Transverse colon (tissue), 4 donors: ENCODE results near the genes TFEB and TOMM6.

- PRO-cap = bidirectional peak, plus-strand start at chr6:41519646, minus-strand start at chr6:41519493
- RAMPAGE, long total RNA, 4 experiments = no peak in any of the 4 experiments
Observed at GRCh38 chr6:41519175-41520637, 26.5 kb upstream of the FOXP4 start.

DNA sequence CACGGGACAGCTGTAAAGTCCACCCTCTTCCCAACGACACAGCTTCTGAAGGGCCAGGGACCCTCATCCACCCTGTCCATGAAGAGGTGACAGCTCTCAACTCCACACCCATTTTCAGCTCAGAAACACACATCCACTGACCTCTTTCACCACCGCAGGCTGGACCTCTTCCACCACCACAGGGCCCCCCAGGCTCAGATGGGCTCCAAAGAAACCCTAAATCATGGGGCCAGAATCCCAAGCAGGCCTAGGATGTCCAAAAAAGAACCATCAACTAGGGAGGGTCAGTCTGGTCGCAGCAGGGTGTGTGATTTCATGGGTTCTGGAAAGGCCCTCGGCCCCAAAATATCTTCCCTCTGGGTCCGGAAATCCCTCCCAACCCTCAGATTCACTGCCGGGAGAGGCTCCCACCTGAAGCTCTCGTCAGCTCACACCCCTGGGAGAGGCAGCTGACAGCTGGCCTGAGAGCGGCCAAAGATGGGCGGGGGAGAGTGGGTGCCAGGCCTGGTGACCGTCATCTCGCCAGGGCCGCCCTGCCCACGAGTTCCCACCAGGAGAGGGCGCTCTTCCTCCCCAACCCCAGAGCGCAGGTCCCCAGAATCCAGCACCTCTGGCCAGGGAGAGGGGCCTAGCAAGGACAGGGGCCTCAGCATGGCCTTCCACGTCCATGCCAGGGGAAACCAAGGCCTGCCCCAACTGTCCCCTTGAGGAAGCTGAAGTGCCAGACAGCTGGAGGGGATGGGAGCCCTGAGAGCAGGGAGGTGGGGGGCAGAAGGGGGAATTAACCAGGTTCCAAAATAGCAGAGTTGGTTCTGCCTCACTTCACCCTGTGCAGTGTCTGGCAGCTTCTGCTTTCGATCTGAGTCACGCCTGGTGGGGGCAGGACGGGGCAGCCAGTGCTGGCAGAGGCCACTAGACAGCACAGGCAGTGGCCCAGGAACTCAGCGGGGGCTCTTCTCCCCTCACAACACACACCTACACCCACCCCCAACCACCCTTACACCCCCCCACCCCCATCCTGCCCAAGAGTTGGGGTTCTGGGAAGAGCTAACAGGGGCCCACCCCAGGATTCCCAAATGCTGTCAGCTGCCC, 29.6 kb downstream of the TFEB start:
- PRO-cap = bidirectional peak, plus-strand start at position 480 of the sequence, minus-strand start at position 438 of the sequence
- RAMPAGE, long total RNA, 4 experiments = start-site peak on the minus strand in 1 of 4 experiments, centred at position 62 of the sequence, 5 reads per replicate

DNA sequence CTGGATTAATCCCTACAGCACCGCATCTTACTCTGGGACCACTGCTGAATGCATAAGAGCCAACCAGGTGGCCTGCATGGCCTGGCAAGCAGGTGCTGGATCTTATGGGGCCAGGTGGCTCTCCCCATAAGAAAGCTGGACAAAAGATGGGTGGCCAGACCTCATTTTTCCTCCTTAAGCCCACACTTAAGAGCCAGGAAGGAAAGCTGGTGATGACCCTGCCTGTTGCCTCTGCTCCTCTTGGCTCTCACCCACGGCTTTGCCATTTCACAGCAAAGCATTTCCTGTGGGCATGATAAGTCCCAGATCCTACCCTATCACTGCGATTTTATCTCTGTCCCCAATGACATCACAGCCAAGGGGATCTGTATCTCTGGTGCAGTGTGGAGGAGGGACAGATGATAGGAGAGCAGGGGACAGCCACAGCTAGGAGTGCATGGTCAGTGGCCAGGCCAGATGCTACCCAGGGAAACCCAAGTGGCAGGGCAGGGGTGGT, 5.0 kb downstream of the TFEB start:
- PRO-cap = bidirectional peak, plus-strand start at position 397 of the sequence, minus-strand start at position 261 of the sequence
- RAMPAGE, long total RNA, 4 experiments = no peak in any of the 4 experiments

- PRO-cap = unidirectional peak, minus-strand start at chr6:41735608
- RAMPAGE, long total RNA, 4 experiments = start-site peak on the minus strand in 2 of 4 experiments, at chr6:41735429-41735514 at its widest, 14 to 33 reads per replicate
Observed at GRCh38 chr6:41735269-41735801, at the start of gene TFEB. Gene TFEB, minus strand, starts transcription at chr6:41735608.

DNA sequence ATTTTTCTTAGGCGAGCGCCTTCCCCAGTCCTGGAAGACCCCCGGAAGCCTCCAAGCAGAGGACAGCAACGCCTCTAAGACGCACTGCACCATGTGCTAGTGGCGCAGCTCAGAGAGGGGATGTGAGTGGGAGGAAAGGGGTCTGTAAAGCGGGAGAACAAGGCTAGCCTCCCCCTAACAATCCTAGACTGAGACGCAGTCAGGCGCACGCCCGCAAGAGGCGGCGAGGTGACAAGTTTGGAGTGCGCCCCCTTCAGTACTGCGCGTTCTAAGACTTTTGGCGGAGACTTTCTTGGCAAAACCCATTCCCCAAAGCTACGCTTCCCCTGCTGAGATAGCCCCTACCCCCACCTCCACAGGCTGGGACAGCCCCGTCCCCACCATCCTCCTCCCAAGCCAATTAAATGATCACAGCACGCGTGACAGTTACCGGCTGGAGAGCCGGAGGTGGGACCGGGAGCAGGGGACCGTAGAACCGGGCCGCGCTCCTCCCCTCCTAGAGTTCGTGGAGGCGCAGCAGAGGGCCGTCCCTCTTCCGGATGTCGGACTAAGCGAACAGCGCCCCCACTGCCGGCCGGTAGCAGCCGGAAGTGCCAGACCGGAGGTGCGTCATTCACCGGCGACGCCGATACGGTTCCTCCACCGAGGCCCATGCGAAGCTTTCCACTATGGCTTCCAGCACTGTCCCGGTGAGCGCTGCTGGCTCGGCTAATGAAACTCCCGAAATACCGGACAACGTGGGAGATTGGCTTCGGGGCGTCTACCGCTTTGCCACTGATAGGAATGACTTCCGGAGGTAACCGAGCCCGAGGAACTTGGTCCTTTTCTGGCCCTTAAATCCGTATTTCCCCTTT, at the start of gene TOMM6:
Gene TOMM6 (plus strand): TSS at position 665 of the 854 bp plus-strand sequence.
- PRO-cap = bidirectional peak, plus-strand start at position 678 of the sequence, minus-strand start at position 541 of the sequence
- RAMPAGE, long total RNA, 4 experiments = start-site peak on the plus strand in 2 of 4 experiments, centred at positions 644 to 649 of the sequence, 872 to 1,002 reads per replicate; start-site peak on the minus strand in 1 of 4 experiments, centred at position 542 of the sequence, 8 reads per replicate

- PRO-cap = no peak
- RAMPAGE, long total RNA, 4 experiments = no peak in any of the 4 experiments
Observed at GRCh38 chr6:41858534-41858959, 36.6 kb downstream of the USP49 start.

GRCh38 chr6:41936023-41937029, 5.3 kb downstream of the CCND3 start:
- PRO-cap = no peak
- RAMPAGE, long total RNA, 4 experiments = start-site peak on the minus strand in 1 of 4 experiments, at chr6:41935910-41936661 at its widest, 17 to 18 reads per replicate

- PRO-cap = no peak
- RAMPAGE, long total RNA, 4 experiments = no peak in any of the 4 experiments
Observed at GRCh38 chr6:41953289-41953845, 11.8 kb upstream of the CCND3 start.

GRCh38 chr6:42028034-42029046, 22.0 kb upstream of the TAF8 start:
- PRO-cap = no peak
- RAMPAGE, long total RNA, 4 experiments = no peak in any of the 4 experiments

DNA sequence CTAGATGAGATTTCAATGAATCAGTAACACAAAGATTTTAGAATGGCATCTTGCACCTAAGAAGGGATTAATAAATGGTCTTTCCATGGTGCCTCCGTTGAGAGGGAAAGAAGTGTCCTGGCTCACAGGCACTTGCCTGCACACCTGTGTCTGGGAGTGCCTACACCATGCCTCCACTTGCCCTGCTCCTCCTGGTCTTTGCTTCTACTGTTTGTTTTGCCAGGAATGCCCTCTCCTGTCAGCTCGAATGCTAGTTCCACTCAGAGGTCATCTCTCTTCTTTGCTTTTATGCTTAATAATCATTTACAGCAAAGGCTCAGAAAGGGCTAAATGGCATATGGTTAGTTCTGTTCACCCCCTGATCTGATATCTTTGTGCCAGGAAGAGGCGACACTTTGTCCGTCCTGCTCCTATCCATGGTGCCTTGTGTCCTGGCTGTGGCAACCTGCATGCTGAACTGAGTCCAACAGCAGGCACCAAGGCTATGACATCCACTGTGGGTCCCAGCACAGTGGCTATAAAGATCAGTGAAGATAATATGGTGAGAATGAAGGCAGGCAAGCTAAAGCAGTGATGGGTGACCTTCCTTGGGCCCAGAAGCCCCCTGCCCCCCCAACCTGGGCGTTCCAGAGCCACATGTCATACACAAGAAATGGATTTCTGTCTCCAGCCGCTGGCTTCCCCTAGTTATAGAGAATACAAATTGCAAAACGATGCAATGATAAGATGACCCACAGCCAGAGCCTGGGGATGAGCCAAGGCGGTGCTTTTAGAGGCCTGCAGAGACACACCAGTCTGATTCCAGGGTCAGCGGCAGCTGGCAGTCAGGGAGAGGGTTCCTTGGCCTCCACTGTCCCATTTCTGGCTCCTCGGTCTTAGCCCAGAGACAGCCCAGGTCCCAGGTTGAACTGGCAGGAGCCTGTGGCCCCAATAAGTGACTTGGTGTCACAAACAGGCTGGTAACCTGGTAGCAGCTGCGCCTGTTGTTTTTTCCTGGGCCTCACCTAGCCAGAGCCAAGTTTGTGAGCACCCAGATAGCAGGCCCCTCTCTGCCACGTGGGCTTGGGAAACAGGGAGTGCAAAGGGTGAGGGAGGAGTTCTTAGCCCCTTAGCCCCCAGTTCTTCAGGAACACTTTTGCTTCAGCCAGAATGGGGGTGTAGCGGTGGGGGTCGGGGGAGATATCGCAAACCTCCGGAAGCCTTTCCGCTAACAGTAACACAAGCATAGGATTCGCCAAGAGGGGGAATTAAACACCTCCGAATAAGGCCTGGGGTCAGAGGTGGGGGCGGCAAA, 1.2 kb downstream of the C6orf132 start:
- PRO-cap = bidirectional peak, plus-strand start at position 798 of the sequence, minus-strand start at position 459 of the sequence
- RAMPAGE, long total RNA, 4 experiments = no peak in any of the 4 experiments

DNA sequence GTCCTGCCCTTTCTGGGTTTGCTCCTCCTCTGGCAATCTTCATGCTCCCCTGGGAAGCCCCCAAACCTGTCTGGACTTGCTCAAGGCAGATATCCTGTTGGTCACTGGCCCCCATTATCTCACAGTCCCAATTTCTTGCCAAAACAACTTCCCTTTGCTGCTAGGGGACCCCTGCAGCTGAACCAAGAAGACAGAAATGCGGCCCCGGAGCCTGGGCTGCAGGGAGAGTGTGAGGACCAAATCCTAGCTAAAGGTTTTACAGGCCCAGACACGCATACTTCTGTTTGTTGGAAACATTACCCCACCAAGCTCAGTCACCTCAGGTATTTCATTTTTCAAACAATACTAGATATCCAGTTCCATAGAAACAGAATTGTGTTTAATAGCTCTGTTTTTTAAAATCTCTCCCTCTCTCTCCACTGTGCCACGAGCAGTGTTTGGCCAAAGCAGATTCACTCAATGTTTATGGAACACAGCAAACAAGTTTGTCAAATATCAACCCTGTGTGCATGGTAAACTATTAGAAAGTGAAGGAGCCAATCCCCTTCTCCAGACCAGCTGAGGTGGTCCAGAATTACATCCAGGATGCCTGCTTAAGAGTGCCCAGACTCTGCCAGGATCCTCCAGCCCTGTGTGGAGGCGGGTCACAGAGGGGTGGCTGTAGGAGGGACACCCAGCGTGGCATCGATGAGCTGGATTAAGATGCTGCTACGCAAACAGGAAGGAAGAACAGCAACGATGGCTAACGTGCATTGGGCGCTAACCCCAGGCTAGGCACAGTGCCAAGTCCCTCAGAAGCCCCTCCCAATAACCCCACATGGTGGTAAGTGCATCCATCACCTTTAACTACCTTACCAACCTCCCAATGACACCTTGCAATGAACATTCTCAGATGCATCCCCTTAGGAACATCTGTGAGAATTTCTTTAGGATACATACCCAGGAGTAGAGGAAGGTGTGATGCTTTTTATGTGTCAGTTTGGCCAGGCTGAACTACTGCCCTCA, 63.7 kb upstream of the MRPS10 start:
- PRO-cap = no peak
- RAMPAGE, long total RNA, 4 experiments = no peak in any of the 4 experiments

- PRO-cap = no peak
- RAMPAGE, long total RNA, 4 experiments = no peak in any of the 4 experiments
Observed at GRCh38 chr6:42306815-42307442, 89.3 kb upstream of the MRPS10 start.

- PRO-cap = bidirectional peak, plus-strand start at chr6:42452360, minus-strand start at chr6:42452419
- RAMPAGE, long total RNA, 4 experiments = no peak in any of the 4 experiments
Observed at GRCh38 chr6:42452242-42452664, 527 bp upstream of the TRERF1 start.

GRCh38 chr6:42453039-42453414, 1.3 kb upstream of the TRERF1 start:
- PRO-cap = bidirectional peak, plus-strand start at chr6:42453328, minus-strand start at chr6:42453160
- RAMPAGE, long total RNA, 4 experiments = no peak in any of the 4 experiments

DNA sequence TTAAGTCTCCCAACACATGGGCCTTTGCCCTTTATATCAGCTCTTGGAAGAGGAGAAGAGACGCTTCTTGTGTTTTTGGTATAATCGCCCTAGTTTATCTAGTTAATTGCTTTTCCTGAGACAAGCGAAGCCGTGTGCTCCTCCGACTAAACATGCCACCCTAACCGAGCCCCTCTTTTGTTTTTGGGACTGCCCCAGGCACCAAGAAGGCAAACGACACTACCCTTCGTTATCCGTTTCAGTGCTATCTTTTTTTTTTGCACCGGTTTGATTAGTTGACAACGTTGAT, 799 bp downstream of the UBR2 start:
- PRO-cap = no peak
- RAMPAGE, long total RNA, 4 experiments = no peak in any of the 4 experiments

DNA sequence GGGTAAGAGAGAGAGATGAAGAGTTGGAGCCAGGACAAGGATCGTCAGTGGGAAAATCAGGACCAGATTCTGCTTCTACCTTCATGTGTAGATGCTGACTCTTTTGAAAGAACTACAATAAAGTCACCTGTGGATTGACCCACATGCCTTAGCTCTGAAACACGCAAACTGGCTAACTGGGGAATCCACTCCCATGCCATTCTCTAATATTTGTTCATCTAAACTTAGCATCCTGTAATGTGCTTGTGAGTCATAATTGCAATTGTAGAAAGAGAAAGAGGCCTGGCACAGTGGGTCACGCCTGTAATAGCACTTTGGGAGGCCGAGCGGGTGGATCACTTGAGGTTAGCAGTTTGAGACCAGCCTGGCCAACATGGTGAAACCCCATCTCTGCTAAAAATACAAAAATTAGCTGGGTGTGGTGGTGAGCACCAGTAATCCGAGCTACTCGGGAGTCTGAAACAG, 15.5 kb upstream of the BICRAL start:
- PRO-cap = no peak
- RAMPAGE, long total RNA, 4 experiments = no peak in any of the 4 experiments

DNA sequence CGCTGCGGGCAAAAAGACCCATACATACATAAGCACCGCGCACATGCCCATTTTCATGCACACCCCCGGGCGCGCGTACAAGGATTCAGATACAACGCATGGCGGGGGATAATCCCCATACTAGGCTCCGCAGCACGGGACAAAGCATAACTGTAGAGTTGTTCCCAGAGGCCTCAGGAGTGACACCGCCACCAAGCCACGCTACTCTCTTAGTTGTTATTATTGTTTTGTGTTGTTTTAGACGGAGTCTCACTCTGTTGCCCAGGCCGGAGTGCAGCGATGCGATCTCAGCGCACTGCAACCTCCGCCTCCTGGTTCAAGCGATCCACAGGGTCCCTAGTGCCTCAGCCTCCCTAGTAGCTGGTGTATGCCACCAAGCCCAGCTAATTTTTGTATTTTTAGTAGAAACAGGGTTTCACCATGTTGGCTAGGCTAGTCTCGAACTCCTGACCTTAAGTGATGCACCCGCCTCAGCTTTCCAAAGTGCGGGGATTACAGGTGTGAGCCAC, 519 bp upstream of the C6orf226 start:
- PRO-cap = no peak
- RAMPAGE, long total RNA, 4 experiments = no peak in any of the 4 experiments

GRCh38 chr6:42939139-42940307, 10.2 kb downstream of the CNPY3 start:
- PRO-cap = no peak
- RAMPAGE, long total RNA, 4 experiments = start-site peak on the plus strand in 1 of 4 experiments, at chr6:42939680-42940092 at its widest, 6 reads per replicate

GRCh38 chr6:43026967-43027736, 5.7 kb downstream of the RRP36 start:
- PRO-cap = no peak
- RAMPAGE, long total RNA, 4 experiments = start-site peak on the plus strand in 2 of 4 experiments, at chr6:43027139-43027470 at its widest, 12 to 27 reads per replicate

- PRO-cap = no peak
- RAMPAGE, long total RNA, 4 experiments = no peak in any of the 4 experiments
Observed at GRCh38 chr6:43029697-43030517, 8.5 kb downstream of the RRP36 start.